Omental fat pad (tissue), 4 donors: Measurements from ENCODE around the gene CXCR2.

GRCh38 chr2:217953348-217953652, 49.5 kb downstream of the TNS1 start:
- PRO-cap: no peak
- RAMPAGE, long total RNA, 4 experiments: no peak in any of the 4 experiments

DNA sequence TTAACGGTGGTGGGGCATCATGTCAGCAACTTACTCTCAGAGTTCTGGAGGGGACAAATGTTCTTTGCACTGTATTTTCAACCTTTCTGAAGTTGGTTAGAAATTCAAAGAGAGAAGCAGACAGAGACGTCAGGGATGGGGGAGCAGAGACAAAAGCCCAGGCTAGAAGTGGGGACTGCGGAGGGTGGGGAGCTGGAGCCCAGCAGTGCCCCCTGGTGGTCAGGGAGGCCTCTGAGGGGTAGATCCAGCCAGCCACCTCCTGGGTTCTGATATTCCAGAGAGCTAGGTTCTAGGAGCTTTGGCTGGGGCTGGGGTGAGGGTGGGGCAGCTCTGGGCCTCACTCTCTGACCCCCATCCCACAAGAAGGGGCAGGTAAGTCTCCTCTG, 9.0 kb downstream of the TNS1 start:
- PRO-cap: no peak
- RAMPAGE, long total RNA, 4 experiments: no peak in any of the 4 experiments

DNA sequence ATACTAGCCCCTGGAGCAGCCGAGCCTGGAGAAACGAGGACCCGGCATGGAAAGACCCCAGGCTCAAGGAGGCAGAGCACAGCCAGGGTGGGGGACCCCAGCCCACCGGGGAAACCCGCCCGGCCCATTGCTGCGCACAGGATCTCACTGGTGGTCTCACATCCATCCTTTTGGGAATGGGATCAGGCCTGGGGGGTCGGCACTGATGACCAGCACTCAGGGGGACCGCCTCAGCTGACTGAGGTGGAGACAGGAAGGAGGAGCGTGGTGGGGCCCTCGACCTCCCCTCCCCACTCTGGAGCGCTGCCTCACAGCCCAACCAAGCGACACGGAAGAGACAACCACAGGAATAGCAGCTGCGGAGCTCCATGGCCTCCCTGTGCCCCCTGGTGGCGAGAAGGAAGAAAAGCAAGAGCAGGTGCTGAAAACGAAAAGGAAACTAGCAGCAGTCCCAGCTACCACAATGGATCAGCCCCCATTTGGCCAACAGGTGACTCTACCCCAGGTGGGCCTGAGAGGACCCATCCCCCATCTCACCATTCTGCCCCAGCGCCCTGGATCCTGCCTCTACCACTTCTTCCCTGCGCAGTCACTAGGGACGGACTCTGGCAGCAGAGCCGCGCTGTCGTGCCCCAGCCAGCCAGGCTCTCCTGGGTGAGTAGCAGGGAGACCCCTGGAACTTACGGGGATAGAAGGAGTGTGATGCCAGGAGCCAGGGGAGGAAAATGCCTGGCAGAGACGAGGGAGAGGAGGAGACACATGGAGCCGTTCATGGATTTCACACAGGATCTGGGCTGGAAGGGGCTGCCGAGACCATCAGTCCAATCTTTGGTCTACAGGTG, 32.0 kb upstream of the TNS1 start:
- PRO-cap: no peak
- RAMPAGE, long total RNA, 4 experiments: no peak in any of the 4 experiments

- PRO-cap: no peak
- RAMPAGE, long total RNA, 4 experiments: start-site peak on the plus strand in 3 of 4 experiments, at chr2:218125985-218126091 at its widest, 8 to 36 reads per replicate
Measured at GRCh38 chr2:218125503-218126369, at the start of gene CXCR2. TSS of gene CXCR2 (plus strand) at chr2:218126028.

- PRO-cap: no peak
- RAMPAGE, long total RNA, 4 experiments: no peak in any of the 4 experiments
Measured at GRCh38 chr2:218156069-218156626, 10.6 kb downstream of the CXCR1 start.

- PRO-cap: no peak
- RAMPAGE, long total RNA, 4 experiments: no peak in any of the 4 experiments
Measured at GRCh38 chr2:218216391-218216724, 631 bp upstream of the ARPC2 start.

GRCh38 chr2:218232989-218233247, 15.9 kb downstream of the ARPC2 start:
- PRO-cap: no peak
- RAMPAGE, long total RNA, 4 experiments: no peak in any of the 4 experiments

- PRO-cap: no peak
- RAMPAGE, long total RNA, 4 experiments: no peak in any of the 4 experiments
Measured at GRCh38 chr2:218257016-218257541, 3.7 kb upstream of the GPBAR1 start.

- PRO-cap: no peak
- RAMPAGE, long total RNA, 4 experiments: no peak in any of the 4 experiments
Measured at GRCh38 chr2:218261521-218262186, 839 bp downstream of the GPBAR1 start.

GRCh38 chr2:218285220-218285895, 6.9 kb downstream of the TMBIM1 start:
- PRO-cap: no peak
- RAMPAGE, long total RNA, 4 experiments: no peak in any of the 4 experiments

DNA sequence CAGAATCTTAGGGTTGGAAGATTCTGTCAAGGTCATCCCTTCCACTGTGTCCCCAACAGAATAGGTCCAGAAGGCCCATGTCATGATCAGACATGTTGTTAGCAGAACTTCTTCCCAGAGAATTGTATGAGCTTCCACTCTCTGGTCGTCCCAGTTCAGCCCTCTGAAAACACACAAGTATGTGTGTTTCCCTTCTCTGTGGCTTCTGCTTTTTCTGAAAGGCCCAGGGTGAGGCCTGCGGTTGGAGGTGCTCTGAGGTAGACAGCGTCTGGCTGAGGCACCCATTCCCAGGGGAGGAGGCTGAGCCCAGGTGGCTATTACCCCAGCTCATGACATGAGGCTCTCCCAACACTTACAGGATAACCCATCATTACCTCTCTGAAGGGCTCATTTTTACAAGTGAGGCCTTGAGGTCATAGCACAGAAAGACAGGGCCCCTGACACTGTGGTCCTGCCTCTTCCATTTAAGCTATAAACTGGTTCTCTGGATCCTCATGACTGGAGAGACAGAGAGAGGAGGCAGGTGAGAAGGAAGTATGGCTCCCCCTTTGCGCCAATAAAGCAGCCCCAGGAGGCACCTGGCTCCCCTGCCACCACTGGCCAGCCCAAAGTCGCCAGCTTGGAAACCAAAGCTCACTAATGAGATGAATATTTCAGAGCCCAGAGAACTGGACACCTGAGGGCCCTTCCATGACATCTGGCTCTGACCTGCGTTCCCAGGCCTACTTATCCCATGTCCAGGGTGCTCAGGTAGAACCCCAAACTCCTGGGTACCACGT, 1.3 kb downstream of the TMBIM1 start:
- PRO-cap: no peak
- RAMPAGE, long total RNA, 4 experiments: no peak in any of the 4 experiments

DNA sequence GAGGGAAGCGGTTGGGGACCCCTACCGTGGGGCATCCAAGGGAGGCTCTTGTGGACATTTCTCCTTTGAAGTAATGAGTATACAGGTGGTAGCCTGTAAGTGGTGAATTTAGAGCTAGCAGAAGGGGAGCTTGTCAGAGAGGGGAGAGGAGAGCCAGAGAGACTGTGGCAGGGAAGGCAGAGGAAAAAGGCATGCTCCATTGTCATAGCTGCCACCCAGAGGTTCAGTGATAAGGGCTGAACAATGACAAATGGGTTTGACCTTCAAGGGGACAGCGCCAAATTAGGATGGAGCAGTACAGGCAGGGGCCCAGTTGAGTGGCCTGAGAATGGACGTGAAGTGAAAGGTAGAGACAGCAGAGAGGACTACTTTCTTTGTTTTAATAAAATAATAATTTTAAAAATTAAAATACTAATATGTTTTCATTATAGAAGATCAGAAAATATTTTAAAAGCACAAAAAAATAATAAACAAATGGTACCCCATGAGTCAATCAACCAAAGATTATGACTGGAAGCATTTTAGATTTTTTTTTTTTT, 15.4 kb upstream of the TMBIM1 start:
- PRO-cap: no peak
- RAMPAGE, long total RNA, 4 experiments: no peak in any of the 4 experiments

DNA sequence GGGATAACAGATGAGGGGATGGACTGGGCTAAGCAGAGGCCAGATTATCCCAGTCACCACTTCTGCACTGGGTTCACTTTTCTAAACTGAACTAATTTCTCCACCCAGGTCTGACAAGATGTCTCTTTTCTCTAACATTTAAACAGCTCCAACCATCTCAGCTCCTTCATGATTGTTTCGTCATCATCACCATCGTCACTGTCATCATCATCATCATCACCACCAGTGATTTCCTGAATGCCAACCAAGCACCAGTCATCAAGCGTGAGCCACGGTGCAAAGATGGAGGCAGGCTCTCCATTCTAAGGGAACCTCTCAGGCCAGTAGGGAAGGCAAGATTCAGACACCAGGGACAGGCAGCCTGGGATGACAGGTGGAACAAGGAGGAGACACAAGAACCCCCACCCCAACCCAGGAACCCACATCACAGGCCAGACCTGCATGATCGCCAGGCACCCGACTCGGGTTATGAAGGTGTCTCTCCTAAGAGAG, 25.6 kb upstream of the TMBIM1 start:
- PRO-cap: no peak
- RAMPAGE, long total RNA, 4 experiments: no peak in any of the 4 experiments

DNA sequence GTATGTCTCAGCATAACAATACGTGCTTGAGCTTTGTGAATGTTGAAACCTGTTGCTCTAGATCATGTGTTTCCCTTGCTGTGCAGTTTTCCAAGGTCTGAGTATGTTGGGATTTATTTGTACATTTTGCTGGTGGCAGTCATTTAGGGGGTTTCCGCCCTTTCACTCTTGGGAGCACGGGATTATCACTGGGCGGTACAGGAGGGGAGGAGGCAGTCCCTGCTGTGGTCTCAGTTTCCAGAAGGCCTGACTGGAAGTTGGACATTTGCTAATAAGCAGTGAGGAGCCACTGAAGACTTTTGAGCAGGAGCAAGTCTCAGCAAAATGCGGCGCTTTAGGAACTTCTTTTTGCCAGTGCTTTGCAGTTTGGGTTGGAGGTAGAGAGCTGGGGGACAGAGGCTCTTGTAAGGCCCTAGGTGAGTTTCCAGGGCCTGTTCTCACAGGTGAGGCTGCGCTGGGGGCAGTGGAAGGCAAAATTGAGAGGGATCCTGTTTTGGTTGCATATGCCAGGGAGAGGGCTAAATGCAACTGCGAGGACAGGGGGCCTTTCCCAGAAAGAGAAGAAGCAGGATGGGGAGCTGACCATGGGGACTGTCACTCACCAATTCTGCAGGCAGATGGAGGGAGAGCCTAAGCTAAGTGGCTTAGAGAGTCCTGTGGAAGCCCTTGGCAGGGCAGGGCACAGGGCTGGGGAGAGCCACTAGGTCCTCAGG, 24.7 kb upstream of the CATIP start:
- PRO-cap: no peak
- RAMPAGE, long total RNA, 4 experiments: no peak in any of the 4 experiments

- PRO-cap: no peak
- RAMPAGE, long total RNA, 4 experiments: no peak in any of the 4 experiments
Measured at GRCh38 chr2:218383852-218384584, 1.9 kb downstream of the SLC11A1 start.

GRCh38 chr2:218385017-218385509, 3.0 kb downstream of the SLC11A1 start:
- PRO-cap: no peak
- RAMPAGE, long total RNA, 4 experiments: no peak in any of the 4 experiments

DNA sequence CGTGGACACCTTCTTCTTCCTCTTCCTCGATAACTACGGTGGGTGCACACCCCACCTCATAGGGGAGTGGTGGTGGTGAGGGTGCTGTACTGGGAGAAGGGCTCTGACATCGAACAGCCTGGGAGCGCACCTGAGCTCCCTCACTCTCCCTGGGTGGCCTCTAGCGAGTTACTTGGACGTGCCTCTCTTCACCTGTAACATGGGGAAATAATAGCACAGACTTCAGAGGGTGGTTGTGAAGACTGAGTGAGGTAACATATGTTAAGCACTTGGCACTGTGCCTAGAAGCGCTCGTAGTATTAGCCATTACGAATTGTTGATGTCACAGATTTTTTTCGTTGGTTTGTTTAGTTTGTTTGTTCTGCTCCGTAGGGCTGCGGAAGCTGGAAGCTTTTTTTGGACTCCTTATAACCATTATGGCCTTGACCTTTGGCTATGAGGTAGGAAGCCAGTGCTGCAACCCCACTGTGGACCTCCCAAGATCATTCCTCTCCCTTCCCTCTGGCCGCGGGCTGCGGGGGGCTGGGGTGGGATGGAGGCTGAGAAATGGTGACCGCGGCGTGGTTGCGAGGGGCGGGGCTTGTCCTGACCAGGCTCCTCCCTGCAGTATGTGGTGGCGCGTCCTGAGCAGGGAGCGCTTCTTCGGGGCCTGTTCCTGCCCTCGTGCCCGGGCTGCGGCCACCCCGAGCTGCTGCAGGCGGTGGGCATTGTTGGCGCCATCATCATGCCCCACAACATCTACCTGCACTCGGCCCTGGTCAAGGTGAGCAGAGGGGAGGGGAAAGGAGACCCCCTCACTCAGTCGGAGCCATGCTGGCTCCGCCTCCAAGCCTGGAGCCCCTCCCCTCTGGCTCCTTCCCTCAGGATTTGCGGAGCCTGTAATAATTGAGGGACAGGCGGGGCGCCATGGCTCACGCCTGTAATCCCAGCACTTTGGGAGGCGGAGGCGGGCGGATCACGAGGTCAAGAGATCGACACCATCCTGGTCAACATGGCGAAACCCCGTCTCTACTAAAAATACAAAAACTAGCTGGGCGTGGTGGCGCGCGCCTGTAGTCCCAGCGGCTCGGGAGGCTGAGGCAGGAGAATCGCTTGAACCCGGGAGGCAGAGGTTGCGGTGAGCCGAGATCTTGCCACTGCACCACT, 5.5 kb downstream of the SLC11A1 start:
- PRO-cap: no peak
- RAMPAGE, long total RNA, 4 experiments: no peak in any of the 4 experiments

- PRO-cap: no peak
- RAMPAGE, long total RNA, 4 experiments: no peak in any of the 4 experiments
Measured at GRCh38 chr2:218394755-218395180, 4.9 kb upstream of the CTDSP1 start.

DNA sequence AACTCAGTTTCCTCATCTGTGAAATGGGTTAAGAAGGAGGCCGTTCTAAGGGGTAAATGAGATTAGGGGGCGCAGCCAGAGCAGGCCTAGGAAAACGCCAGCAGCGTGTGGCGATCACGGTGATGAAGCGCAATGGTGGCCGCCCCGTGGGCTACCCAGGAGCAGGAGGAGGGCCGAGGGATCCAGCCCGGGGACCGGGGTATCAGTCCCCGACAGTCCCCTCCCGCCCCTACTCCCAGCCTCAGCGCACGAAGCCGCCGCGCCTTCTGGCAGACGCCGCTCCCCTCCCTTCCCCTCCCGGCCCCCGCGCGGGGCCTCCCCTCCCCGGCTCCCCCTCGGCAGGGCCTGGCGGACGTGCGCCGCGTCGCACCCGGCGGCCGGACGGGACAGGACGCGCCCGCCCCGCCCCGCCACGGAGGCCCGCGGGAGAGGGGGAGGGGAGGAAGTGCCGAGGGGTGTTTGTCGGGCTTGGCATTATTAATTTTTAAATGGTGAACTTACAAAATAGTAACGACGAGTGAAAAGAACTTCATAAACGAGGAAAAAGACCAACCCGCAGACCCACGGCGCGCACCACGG, 1.3 kb upstream of the CTDSP1 start:
- PRO-cap: no peak
- RAMPAGE, long total RNA, 4 experiments: no peak in any of the 4 experiments

GRCh38 chr2:218398860-218399012, 932 bp upstream of the CTDSP1 start:
- PRO-cap: no peak
- RAMPAGE, long total RNA, 4 experiments: no peak in any of the 4 experiments